Measurements from ENCODE around the genes BFAR, NPIPA1, RRN3 and ABCC1.

DNA sequence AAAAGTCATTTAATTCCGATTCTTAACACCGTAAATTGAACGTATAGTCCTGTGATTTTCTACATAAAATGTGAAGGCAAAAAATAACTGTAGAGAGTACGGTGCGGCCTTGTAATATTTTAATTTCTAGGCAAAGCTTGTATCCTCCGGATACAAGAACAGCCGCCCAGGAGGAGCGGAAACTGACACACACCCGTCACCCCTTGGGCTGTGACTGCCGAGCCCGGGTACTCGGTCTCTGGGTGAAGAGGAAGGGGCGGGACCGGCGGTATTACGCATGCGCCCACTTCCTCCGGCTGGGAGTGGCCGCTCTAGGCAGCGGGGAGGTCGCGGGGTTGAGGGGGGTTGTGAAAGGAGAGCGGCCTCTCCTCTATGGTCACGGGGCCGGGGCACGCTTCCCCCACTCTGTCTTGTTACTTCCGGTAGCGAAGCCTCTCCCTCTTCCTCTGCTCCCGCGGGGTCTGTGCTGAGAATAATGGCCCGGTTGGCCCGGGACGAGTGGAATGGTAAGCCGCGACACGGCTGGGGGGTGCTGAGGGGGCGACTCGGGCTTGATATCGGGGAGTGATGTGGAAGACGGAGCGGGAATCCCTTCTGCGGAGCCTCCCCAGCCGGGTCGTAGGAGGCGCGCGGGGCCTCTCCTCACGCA is at the start of gene BFAR:
Gene BFAR, plus strand, starts transcription at position 439 of the 649 bp plus-strand sequence.
- PRO-cap: bidirectional peak, plus-strand start at position 351 of the sequence, minus-strand start at position 216 of the sequence
- RAMPAGE, long total RNA, 2 experiments: start-site peak on the plus strand in 2 of 2 experiments, centred at positions 377 to 440 of the sequence, 109 to 691 reads per replicate

GRCh38 chr16:14937135-14937621 is at the start of gene NPIPA1:
NPIPA1 (plus strand) TSS chr16:14937443.
- PRO-cap: no peak
- RAMPAGE, long total RNA, 2 experiments: no peak in any of the 2 experiments

- PRO-cap: no peak
- RAMPAGE, long total RNA, 2 experiments: no peak in any of the 2 experiments
These were observed 30.9 kb downstream of the NTAN1 start for GRCh38 chr16:15024781-15025521.

- PRO-cap: unidirectional peak, plus-strand start at chr16:15094439
- RAMPAGE, long total RNA, 2 experiments: start-site peak on the minus strand in 1 of 2 experiments, at chr16:15094231-15094256 at its widest, 23 reads per replicate
These were observed at the start of gene RRN3 for GRCh38 chr16:15093744-15094670. RRN3 (minus strand) TSS chr16:15094272.

- PRO-cap: no peak
- RAMPAGE, long total RNA, 2 experiments: no peak in any of the 2 experiments
These were observed 41.5 kb upstream of the RRN3 start for GRCh38 chr16:15135526-15135926.

GRCh38 chr16:15142568-15142793 is 48.4 kb upstream of the RRN3 start:
- PRO-cap: no peak
- RAMPAGE, long total RNA, 2 experiments: no peak in any of the 2 experiments

GRCh38 chr16:15257024-15257429 is 121.1 kb downstream of the NPIPA5 start:
- PRO-cap: no peak
- RAMPAGE, long total RNA, 2 experiments: no peak in any of the 2 experiments

- PRO-cap: no peak
- RAMPAGE, long total RNA, 2 experiments: no peak in any of the 2 experiments
These were observed 70.2 kb downstream of the MARF1 start for GRCh38 chr16:15572409-15573398.

DNA sequence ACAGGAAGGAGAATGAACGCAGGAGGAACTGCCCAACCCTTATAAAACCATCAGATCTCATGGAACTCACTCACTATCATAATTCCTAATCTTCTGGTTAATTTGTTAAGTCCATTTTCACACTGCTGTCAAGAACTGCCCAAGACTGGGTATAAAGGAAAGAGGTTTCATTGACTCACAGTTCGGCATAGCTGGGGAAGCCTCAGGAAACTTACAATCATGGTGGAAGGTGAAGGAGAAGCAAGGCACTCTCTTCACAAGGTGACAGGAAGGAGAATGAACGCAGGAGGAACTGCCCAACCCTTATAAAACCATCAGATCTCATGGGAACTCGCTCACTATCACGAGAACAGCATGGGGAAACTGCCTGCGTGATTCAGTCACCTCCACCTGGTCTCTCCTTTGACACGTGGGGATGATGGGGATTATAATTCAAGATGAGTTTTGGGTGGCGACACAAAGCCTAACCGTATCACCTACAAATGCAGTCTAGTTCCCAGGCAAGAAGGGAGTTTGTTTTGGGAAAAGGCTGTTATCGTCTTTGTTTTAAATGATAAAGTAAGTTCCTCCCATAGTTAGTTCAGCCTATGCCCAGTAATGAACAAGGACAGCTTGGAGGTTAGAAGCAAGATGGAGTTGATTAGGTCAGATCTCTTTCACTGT is 68.9 kb downstream of the MARF1 start:
- PRO-cap: no peak
- RAMPAGE, long total RNA, 2 experiments: no peak in any of the 2 experiments

DNA sequence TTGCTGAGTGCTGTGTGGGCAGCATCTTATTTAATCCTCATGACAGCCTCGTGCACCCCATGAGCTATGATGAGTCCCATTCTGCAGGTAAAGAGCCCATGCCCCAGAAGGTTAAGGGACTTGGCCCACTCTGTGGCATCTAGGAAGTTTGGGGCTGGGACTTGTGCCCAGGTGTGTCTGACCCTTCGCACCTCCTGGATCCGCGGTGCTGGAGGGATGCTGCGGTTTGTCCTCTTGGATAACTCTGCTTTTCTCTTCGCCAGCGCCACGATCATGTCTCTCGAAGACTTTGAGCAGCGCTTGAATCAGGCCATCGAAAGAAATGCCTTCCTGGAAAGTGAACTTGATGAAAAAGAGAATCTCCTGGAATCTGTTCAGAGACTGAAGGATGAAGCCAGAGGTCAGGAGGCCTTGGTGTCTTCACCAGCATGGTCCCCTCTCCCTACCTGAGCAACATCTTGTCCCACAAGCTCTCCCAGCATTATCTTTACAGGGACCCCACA is 37.1 kb downstream of the NDE1 start:
- PRO-cap: no peak
- RAMPAGE, long total RNA, 2 experiments: no peak in any of the 2 experiments

DNA sequence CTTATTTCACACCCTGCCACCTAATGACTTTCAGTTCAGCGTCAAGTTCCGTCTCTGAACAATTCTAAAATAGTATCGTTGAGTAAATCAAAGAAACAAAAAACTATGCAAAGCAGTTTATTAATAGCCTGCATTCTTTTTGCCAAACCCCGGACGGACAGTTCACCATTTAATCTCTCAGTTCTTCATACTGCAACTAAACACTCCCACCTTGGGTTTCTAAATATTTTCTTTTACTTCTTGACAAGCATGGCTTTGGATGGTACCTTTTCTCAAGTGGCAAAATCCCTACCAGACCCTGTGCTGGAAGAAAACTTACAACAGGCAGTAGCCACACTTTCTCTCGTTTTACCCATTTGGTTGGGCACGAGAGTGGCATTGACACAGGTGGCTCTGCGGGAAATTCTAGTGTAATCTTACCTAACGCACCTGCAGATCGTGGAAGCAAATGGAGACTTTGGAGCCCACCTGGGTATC is 1.1 kb downstream of the MYH11 start:
- PRO-cap: no peak
- RAMPAGE, long total RNA, 2 experiments: no peak in any of the 2 experiments

DNA sequence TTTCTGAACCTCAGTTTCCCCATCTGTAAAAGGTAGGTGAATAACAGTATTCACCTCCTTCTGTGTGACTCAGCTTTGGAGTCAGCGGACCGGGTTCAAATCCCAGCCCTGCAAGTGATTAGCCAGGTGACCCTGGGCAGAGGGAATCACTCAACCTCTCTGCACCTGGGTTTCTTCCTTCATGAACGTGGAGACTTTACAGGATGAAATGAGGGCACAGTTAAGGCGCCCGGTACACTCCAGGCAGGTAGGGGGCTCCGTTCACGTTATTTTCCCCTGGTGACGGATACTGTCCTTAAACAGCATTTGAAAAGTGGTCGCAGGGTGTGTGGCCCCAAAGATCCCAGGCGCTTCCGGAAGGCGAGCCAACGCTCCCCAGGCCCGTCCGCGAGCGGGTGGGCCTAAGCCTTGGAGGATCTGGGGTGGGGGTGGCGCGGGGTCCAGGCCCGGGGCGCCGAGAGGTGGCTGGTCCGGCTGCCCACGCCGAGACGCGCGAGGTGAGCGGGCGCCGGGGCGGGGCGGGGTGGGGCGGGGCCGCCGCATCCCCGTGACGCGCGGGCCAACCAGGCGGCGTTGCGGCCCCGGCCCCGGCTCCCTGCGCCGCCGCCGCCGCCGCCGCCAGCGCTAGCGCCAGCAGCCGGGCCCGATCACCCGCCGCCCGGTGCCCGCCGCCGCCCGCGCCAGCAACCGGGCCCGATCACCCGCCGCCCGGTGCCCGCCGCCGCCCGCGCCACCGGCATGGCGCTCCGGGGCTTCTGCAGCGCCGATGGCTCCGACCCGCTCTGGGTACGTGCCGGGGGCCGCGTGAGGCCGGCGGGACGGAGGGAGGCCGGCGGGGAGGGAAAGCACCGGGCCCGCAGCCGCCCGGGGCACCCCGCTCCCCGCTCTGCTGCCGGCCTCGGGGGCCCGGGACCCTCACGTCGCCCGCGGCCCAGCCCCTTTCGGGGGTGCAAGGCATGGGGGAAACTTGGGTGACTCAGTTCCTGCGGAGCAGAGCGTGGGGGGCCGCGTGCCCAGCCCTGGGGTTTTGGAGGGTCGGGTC is at the start of gene ABCC1:
Gene ABCC1, plus strand, starts transcription at position 603 of the 1,042 bp plus-strand sequence.
- PRO-cap: no peak
- RAMPAGE, long total RNA, 2 experiments: no peak in any of the 2 experiments

- PRO-cap: no peak
- RAMPAGE, long total RNA, 2 experiments: no peak in any of the 2 experiments
These were observed 87.0 kb downstream of the ABCC1 start for GRCh38 chr16:16036306-16036863.

DNA sequence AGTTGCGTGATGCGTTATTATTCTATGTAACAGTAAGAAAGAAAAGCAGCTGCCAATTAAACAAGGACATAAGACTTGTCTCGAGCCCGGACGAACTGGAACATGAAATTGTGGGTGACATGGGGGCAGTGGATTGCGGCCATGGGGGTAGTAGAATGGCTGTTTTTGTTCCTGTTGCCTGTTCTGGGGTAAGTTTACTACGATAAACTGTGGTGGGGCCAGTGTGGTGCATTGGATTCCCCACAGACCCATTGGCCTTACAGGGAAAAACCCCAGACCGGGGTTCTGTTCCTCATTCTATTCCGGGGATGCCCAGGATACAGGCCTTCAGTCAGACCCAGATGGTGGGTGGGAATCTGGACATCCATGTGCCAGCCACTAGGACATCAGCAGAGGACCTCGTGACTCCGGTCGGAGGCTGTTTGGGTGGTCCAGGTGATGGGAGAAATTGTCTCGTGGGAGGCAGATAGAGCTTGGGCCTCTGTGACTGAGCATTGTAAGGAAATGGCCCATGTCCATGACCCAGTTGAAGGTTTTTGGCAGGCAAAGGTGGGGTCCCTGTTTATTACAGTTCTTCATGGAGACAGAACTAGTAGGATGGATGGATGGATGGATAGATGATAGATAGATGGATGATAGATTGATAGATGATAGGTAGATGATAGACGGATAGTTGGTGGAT is 88.2 kb downstream of the ABCC1 start:
- PRO-cap: no peak
- RAMPAGE, long total RNA, 2 experiments: no peak in any of the 2 experiments

DNA sequence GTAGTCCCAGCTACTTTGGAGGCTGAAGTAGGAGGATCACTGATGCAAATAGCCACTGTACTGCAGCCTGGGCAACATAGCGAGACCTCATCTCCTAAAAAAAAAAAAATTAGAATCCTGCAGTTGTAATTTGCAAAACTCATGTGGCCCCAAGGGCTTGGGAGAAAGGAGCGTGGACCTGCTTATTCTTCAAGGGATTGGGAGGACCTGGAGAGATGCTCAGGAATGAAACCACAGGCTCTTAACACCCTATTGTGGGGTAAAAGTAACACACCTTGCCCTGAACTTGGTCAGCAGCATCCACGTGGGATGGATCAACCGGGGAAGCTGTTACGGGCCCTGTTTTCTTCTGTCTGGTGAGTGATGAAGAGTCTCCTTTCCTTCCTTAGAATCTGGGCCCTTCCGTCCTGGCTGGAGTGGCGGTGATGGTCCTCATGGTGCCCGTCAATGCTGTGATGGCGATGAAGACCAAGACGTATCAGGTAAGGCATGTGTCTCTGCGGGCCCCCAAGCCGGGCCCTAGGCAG is 103.0 kb downstream of the ABCC1 start:
- PRO-cap: no peak
- RAMPAGE, long total RNA, 2 experiments: no peak in any of the 2 experiments

DNA sequence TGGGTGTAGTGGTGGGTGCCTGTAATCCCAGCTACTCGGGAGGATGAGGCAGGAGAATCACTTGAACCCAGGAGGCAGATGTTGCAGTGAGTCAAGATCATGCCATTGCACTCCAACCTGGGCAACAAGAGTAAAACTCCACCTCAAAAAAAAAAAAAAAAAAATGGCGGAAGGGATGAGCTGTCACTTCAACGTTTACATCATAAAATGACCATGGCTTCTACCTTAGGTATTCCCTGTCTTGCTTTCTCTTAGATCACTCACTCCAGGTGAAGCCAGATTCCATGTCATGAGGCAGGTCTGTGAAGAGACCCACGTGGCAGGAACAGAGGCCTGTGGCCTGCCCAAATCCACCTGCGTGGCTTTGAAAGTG is 498.2 kb downstream of the XYLT1 start:
- PRO-cap: no peak
- RAMPAGE, long total RNA, 2 experiments: no peak in any of the 2 experiments

DNA sequence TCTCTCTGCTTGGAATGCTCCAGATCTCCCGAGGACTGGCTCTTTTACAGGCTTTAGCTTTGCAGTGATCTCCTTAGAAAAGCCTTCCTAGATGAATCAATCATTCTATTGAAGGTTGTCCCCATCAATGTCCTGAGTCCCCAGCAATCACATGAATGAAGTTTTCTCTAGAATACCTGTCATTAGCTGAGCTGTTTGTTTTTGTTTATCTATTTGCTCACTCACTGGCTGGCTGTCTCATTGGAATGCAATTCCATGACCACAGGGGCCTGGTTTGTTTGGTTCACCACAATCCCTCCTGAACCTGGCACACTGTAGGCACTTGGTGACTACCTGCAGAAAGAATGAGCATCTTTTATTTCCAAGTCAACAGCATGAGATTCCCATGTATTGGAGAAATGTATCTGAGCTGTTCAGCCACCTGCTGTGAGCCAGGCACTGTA is 345.2 kb downstream of the XYLT1 start:
- PRO-cap: no peak
- RAMPAGE, long total RNA, 2 experiments: no peak in any of the 2 experiments

GRCh38 chr16:17147989-17148696 is 322.6 kb downstream of the XYLT1 start:
- PRO-cap: no peak
- RAMPAGE, long total RNA, 2 experiments: no peak in any of the 2 experiments

- PRO-cap: no peak
- RAMPAGE, long total RNA, 2 experiments: no peak in any of the 2 experiments
These were observed 245.7 kb downstream of the XYLT1 start for GRCh38 chr16:17224721-17225779.

DNA sequence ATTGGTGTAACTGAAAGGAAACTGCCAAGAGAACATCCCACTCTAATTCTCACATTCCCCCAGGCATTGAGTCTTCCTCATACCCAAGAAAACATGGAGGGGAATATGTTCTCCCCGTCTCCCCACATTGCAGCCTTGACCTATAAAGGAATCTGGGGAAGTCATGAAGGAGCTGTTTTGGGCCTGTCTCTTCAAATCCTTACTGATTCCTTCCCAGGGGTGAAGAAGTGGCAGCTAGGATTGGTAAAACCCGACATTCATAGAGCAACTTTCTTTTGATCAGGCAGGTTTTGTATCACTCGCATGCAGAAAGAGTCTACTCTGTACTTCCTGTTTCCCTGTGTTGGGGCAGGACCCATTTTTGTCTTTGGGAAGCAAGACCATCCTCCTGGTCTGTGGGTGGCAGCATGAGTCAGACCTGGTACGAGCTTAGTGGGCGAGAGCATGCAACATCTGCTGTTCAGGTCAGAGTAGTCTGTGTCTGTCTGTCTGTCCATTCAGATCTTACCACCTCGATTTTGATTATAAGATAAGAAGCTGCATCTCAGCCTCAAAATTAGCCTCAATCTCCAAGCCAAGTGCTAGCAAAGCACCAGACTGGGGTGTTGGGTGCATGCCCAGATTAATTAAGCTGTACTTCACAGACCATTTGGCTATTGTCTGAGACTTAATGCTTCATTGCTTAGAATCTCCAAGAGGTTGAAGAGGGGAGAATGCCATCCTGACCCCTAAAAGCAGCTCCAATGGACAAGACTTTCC is 111.0 kb downstream of the XYLT1 start:
- PRO-cap: no peak
- RAMPAGE, long total RNA, 2 experiments: no peak in any of the 2 experiments

Data from breast epithelium (tissue), 2 donors.